ENCODE results near the gene TMEM242.

- RRBS = no CpG with 5 or more reads among the region's 3 CpGs
Measured at GRCh38 chr6:156279132-156279808, 497.9 kb upstream of the ARID1B start.

- RRBS = no CpG with 5 or more reads among the region's 3 CpGs
Measured at GRCh38 chr6:156534511-156534968, 242.6 kb upstream of the ARID1B start.

GRCh38 chr6:156686590-156687625, 90.3 kb upstream of the ARID1B start:
- RRBS = 2% methylated on average over 47 of the region's 105 CpGs

- RRBS = 2% methylated on average over 13 of the region's 61 CpGs
Measured at GRCh38 chr6:156719431-156720513, 57.4 kb upstream of the ARID1B start.

DNA sequence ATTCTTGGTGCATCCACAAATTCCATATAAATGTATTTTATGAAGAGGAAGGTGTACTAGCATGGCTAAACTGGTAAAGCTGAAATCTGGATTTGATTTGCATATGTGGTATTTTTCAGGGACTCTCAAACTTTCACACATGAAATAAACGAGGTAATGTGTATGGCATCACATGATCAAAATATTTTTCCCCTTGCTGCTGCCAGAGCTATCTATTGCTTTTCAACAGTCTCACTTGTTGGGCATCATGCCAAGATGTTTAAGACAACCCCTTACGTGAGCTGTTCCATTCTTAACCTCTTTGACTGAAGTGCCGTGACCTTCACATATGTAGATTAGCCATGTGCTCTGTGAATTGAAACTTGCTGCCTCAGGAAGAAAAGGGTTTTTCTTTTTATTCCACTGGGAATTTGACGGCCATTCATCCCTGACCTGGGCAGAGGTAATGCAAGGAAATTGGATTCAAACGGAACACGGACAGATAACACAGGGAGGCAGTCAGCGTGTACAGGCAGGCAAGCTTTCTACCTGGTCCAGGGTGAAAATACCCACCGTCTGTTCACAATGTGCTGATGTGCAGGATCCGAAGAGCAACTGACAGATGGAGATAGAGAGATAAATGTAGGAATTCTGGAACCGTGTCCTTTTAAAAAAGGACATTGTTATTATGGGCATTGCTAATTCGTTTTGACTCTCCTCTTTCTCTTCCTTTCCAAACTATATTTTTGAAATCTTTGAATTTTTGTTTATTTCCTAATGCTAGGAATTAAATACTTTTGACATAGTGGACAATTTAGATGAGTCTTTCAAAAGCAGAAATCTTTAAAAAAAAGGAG, 14.2 kb downstream of the ARID1B start:
- RRBS = no CpG with 5 or more reads among the region's 11 CpGs

DNA sequence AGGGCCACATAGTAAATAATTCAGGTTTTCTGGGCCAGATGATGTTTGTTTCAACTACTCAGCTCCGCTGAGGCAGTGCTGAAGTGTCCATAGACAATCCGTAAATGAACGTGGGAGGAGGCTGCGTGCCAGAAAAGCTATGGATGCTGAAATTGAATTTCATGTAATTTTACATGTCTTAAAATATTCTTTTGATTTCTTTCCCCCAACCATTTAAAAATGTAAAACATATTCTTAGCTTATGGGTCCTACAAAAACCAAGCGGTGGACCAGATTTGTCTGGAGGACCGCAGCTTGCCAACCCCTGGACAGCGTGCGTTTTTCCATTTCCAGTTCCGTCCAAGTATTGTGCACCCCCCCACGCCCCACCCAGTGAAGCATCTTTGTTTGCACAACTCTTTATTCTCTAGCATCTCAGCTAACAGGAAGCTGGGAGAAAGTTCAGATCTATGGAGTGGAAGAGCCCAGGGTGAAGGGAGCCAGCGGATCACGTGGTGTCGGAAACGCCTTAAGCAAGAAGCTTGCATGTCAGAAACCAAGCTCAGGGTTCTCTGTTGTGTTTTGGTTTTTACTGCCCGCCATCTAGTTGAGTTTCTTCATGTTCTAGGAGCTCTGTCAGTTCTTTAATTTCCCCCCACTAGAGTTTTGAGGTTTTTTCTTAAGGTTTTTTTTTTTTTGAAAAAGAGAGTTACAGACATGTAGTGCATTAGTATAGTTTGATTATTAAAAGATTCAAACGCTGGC, 29.8 kb downstream of the ARID1B start:
- RRBS = no CpG with 5 or more reads among the region's 16 CpGs

DNA sequence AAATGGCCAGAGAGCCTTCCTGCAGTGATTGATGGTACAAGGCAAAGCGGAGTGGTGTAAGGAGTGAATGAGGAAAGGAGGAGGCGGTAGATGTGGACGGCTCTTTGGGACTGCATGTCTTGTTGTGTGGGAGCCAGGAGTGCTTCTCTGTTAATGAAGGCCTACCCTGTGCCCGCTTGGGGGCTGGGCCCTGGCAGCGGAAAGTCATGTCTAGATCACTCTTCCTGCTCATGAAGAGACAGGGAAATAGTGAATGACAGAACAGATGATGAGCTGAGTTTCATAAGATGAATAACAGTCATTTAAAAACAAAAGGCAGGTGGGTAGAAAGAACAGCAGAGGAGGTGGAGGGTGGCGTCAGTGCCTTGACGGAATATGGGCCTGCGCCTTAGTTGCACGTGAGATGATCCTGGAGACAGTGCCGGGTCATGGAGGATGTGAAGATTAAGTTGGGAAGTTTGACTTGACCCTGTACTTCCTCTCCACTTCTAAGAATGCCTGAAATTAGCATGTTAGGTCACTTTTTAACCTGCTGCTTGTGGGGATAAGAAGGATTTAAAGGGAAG, 85.5 kb downstream of the ARID1B start:
- RRBS = no CpG with 5 or more reads among the region's 10 CpGs

DNA sequence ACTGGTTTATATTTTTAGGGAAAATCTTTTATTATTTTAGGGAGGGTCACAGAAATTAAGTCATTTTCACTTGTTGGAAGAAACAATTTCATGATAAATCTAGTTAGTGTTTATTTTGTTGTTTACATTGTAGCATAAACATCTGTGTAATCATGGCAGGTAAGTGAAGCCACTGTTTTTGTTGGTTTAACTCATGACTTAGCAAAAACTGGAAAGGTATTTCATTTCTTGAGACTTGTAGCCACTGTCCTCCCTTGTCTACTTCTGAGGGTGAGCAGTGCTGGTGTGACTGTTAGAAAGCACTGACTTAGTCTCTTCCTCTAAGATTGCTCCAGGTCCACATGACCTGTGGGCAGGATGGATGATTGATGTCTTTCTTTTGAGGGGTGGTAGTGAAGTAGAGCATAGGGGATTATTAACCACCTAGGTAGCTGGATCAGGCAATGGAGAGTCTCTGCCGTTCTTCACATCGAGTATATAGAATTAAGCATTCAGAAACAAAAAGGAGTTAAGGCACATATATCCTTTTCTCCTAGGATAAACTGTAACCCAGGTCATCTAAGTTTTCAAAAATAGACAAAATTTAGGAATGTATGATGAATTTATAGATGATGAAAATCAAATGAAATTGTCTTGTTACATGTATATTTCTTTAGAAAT, 203.8 kb downstream of the ARID1B start:
- RRBS = no CpG with 5 or more reads among the region's 2 CpGs

GRCh38 chr6:157018583-157019859, 241.8 kb downstream of the ARID1B start:
- RRBS = no CpG with 5 or more reads among the region's 13 CpGs

DNA sequence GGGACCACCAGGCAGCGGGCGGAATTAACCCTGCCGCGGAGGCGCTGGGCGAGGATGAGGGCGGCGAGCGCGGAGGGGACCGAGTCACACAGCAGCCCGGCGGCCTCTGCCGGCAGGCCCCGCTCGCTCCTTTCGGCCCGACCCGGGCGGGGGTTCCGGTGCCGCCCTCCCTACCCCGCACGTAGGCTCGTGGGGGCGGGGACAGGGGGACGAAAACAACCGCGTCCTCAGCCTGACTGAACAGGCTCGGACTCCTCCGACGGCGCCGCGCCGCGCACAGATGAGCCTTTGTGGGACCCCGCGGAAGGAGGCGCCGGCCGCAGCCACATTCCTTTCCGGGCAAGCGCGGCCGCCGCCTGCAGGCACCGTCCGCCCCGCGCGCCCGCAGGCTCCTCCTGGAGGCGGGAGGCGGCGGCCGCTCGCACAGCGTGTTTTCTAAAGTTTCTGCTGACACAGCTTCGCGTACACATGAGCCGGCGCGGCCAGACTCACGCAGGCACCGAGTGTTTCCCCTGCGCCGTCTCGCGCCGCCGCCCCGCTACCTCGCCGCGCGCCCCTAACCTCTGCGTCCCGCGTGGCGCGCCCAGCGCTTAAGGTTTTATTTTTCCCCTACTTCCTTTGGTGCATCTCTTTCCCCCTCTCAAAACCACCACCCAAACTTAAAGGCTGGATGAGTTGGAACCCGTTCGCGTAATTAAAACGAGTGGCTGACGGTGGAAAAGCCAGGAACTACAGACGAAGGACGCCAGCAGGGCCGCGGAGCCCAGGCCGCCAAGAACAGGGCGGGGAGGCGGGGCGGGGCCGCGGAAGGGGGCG, 244.4 kb downstream of the ARID1B start:
- RRBS = 0% methylated on average over 7 of the region's 99 CpGs

- RRBS = no CpG with 5 or more reads among the region's 2 CpGs
Measured at GRCh38 chr6:157029133-157029738, 252.1 kb downstream of the ARID1B start.

GRCh38 chr6:157181562-157182036, 141.7 kb downstream of the TMEM242 start:
- RRBS = no CpG with 5 or more reads among the region's 5 CpGs

GRCh38 chr6:157207378-157208070, 115.8 kb downstream of the TMEM242 start:
- RRBS = no CpG with 5 or more reads among the region's 18 CpGs

GRCh38 chr6:157322811-157323967, at the start of gene TMEM242:
Gene TMEM242 (minus strand): TSS chr6:157323519.
- RRBS = 2% methylated on average over 21 of the region's 63 CpGs

DNA sequence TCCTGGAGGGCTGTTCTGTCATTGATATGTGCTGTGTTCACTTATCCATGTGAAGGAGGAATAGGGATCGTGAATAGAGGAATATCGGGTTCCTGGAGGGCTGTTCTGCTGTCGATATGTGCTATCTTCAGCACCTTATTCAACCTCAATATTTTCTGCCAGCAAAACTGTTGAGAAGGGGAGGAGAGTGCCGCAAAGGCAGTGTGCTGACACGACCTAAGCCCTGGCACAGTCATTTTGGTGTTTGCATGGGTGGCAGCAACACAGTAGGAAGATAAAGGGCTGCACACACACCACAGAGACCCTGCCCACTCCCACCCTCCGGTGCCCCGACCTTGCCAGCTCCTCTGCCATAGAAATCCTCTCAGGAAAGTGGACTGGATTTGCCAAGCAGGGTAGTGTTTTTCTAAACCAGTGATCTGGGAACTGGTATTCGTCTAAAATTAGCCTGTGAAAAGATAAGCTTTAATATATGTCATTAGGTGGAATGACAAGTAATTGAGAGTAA, 47.0 kb downstream of the ZDHHC14 start:
- RRBS = no CpG with 5 or more reads among the region's 8 CpGs

- RRBS = no CpG with 5 or more reads among the region's 9 CpGs
Measured at GRCh38 chr6:157715607-157716439, 107.2 kb upstream of the SNX9 start.

DNA sequence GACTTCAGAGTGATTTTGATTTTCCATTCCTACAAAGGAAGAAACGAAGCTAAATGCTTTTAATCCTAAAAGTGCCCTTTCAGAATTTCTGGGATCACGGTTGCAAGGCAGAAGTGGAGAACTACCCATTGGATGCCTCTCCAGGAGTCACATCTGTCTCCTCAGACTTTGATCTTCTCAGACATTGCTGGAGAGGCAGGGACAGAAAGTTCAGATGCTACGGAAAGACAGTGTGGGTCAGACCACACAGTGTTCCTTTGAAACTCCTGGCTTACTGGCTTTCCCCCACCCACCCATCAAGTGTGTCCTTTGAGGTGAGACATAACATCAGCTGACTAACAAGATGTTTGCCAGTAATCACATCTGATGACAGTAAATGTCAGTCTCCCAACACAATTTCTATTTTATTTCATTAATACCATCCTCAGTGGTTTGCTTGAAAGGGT, 67.3 kb upstream of the SNX9 start:
- RRBS = no CpG with 5 or more reads among the region's 3 CpGs

DNA sequence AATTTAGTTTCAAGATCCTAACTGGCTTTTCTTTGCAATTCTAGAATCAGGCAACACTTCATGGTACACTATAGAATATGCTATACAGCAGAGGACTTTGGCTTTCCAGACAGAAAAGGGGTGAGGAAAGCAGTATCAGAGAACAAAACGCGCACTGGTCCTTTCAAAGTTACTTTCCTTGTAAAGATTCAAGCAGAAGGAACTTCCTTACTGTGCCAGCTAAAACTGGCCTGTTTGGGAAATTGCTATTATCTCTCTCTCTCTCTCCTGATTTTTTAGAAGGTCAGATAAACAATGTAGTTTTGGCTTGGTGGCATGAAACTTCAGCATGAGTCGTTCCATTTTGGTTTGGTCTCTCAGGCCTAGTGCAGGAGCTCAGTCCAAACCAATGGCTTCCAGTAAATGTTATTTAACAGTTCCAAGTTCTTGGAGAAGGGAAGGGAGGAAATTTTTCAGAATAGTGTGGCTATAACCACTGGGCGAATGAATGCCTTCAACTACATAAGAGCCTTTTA, 9.4 kb upstream of the SNX9 start:
- RRBS = no CpG with 5 or more reads among the region's 4 CpGs

GRCh38 chr6:157849264-157850196, 26.5 kb downstream of the SNX9 start:
- RRBS = no CpG with 5 or more reads among the region's 7 CpGs

DNA sequence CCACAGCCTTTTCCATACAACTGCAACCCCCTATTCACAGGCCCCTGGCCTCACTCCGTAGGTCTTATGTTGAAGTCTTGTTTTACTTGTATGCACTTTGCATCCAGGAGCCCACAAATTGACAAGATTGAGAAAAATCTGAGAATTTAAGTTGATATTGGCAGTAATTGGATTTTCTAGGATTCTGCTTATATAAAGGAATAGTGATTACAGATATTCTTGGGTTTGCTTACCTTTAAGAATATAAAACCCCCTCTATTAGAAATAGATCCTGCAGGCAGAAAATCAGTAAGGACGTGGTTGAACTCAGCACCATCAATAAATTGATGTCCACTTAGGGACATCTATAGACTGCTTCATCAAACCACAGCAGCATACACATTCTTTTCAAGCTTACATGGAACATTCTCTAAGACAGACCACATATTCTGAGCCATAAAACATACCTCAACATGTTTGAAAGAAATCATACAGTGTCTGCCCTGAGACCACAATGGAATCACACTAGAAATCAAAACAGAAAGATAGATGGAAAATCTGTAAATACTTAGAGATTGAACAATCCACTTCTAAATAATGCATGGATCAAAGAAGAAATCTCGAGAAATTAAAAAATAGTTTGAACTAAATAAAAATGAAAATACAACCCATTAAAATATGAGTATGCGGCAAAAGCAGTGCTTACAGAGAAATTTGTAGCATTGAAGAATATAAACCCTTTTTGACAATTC, 51.4 kb downstream of the SNX9 start:
- RRBS = no CpG with 5 or more reads among the region's 4 CpGs

Measured in AG09309 (cell line).